HT-29 (cell line): ENCODE results near the genes PZP, CLEC7A and KLRD1.

DNA sequence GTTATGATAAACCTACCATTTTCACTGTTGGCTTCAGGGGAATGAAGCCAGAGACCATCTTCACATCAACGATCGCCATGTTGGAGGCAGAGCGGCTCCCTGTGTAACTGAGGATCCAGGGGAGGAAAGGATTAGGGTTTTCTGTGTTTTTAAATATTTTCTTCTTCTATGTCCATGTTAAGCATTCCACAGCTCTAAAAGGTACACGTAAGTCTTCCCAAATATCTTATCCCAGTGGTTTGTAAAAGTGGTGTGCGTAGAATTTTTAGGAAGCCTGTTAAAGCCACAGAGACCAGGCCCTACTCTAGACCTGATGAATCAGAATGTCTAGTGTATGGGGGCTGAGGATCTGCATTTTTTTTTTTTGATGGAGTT, 45.3 kb downstream of the A2M start:
- RAMPAGE, long total RNA: no peak

DNA sequence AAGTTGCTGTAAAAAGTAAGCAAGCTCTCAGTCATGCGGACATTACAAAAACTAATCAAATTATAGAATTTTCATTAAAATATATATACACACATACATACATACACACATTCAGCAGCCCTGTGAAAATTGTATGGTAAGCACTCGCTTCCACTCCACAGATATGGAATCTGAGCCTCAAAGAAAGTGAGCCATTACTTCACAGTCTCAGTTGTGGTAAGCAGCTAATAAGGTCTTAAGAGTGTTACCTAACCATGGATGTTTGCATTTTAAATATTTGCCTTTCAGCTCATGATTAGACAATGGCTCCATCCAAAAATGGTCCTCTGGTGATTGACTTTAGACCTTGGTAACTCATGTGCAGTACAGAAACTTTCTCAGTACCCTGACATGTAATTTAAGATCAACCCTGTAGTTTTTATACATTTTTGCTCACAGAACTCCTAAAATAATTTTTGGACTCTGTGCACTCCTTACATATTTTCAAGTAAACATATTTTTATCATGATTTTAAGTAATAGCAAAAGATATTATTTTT, 1.8 kb downstream of the A2M start:
- RAMPAGE, long total RNA: no peak

GRCh38 chr12:9167382-9167677, 40.9 kb downstream of the PZP start:
- RAMPAGE, long total RNA: no peak

- RAMPAGE, long total RNA: no peak
These were observed at the start of gene PZP for GRCh38 chr12:9208181-9208656. Gene PZP, minus strand, starts transcription at chr12:9208395.

- RAMPAGE, long total RNA: no peak
These were observed 156.3 kb upstream of the PZP start for GRCh38 chr12:9364027-9365417.

GRCh38 chr12:9407304-9407750, 199.1 kb upstream of the PZP start:
- RAMPAGE, long total RNA: no peak

GRCh38 chr12:9732481-9732849, 28.2 kb downstream of the CD69 start:
- RAMPAGE, long total RNA: no peak

DNA sequence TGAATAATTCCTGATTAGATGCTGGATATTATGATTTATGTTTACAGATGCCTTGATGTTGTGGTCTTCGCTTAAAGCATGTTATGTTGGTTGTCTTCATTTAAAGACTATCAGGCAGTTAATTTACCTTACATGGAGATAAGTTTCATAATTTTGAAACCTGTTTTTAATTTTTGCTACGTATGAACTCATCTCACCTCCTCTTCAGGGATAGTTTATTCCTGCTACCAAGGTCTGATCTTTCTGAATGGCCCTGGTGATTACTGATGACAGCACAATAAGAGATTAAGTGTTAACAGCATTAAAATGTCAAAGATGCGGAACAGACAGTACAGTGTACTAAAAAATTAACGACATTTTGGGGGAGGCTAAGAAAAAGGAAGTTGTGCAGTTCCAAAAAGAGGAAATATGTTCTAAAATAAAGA, 23.9 kb downstream of the CD69 start:
- RAMPAGE, long total RNA: no peak

DNA sequence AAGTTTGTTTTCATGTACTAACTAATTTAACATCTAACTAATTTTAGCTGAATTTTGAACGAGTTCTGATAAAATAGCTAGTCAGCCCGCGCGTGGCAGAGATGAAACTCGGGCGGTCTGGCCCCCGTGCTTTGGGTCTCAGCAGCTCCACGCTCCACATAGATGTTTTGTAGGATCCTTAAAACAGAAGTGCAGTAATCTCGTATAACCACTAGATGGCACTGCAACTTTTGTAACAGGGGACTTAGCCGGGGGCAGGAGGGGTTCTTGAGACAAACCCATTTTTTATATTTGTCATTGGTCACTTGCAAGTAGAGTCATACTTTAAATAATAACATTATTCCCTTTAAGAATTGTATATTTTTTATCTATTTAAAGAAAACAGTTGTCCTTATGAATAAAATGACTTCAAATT, 10.0 kb downstream of the CD69 start:
- RAMPAGE, long total RNA: no peak

DNA sequence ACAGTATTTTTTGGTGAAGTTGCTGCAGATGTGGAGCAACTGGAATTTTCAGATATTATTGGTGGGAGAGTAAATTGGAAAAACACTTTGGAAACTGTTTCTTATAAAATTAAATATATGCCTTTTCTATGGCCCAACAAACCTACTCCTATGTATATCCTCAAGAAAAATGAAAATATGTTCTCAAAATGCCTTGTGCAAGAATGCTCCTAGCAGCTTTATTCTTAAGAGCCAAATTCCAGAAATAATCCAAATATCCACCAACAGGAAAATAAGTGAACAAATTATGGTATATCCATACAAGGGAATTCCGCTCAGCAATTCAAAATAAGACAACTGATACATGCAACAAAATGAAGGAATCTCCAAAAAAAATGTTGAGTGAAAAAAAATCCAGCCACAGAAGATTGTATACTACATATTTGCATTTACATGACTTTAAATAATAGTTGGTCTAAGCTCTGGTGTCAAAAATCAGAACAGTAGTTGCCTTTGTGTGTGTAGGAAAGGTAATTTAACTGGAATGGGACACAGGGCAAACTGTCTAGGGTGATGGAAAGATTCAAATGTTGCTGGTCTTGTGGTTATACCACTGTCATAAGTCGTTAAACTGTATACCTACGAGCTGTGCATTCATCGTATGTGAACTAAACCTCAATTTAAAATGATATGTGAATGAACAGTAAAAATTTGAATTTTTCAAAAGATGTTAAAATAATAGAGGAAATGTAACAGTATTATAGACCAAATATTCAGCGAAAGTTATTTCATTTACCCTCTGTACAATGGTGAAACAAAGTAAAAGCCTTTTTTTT, 3.2 kb downstream of the CD69 start:
- RAMPAGE, long total RNA: no peak

- RAMPAGE, long total RNA: no peak
These were observed 29.7 kb downstream of the CLEC1A start for GRCh38 chr12:10069013-10069479.

GRCh38 chr12:10129947-10130448, at the start of gene CLEC7A:
Gene CLEC7A, minus strand, starts transcription at chr12:10130199.
- RAMPAGE, long total RNA: no peak

DNA sequence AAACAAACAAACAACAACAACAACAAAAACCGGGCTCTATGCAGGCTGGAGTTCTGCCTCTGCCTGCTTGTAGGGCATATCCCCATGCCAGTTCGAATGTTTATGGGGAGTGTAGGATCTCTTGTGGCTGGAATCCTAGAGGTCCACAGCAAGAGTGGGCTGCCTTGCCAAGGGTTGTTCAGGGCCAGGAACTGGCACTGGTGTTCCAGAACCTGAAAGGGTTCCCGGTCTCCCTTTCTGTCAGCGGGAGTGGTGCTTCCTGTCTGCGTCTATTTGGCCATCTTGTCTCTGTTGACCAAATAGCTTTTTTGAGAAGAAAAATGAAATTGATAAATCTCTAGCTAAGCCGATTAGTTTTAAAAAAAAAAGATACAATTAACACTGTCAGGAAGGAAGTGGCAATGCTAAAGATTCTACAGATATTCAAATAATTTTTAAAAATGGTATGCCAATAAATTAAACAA, 17.8 kb downstream of the OLR1 start:
- RAMPAGE, long total RNA: no peak

GRCh38 chr12:10167411-10168213, 4.3 kb downstream of the OLR1 start:
- RAMPAGE, long total RNA: no peak

DNA sequence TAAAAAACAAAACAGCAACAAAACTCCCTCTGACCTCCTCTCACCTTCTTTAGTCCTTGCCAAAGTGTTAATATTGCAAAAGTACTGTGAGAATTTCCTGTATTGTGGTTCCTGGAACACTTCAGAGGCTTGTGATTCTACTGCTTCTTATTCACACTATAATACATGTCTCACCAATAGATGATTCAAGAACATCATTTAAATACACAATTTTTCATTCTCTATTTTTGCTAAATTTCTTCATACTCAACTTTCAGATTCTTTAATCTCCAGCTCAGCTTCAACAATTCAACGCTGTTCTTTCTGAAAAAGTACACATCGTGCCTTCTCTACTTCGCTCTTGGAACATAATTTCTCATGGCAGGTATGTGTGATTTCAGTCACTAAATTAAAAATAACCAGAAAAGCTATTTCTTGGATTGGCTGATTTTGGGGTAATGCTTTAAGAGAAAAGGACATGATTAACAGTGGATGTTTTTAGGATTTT, at the start of gene KLRD1:
TSS of gene KLRD1 (plus strand) at position 150 of the 487 bp plus-strand sequence.
- RAMPAGE, long total RNA: no peak

DNA sequence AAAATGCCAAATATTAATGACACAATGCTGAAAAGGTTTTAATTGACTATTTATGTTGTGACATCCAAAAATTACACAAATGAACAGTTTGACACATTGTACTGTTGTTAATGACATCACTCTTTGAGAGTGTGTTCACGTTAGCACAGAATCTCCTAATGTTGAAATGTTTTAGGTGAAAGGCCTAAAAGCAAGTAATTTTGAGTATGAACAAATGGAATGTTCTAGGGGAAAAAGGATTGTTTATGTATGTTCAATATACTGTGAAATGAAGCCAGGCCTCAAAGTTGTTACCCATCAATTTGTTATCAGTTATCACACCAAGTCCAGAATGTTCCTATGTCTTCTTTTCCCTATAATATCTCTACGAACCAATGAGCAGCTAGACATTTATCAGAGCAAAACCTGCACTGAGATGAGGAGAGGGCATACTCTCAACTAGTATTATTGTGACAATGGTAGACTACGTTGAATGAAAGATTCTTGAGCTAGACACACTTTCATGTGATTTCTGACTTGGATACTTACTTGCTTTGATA, 796 bp downstream of the KLRD1 start:
- RAMPAGE, long total RNA: no peak

DNA sequence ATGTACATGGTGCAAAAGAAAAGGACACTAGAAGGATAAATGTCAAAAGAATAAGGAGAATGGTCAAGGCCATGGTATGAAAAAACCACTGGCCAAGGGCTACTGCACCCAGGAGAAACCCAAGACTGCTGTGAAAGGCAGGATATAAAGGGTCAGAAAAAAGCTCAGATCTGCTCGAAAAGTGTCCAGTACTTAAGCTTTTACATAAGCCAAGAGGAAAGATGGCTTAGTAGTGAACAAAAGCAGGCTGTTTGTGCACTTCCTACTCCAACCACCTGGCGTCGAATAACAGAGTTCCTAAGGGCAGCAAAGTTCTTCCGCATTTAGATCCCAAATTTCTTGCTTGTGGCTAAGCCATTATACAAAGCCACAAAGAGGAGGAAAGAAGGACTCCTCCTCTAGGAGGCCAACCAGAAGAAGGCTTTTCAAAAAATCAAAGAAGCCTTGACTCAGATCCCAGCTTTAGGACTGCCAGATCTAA, 23.9 kb downstream of the KLRK1 start:
- RAMPAGE, long total RNA: no peak

GRCh38 chr12:10661342-10661802, 12.5 kb downstream of the STYK1 start:
- RAMPAGE, long total RNA: no peak

GRCh38 chr12:10697188-10697677, 23.4 kb upstream of the STYK1 start:
- RAMPAGE, long total RNA: no peak

DNA sequence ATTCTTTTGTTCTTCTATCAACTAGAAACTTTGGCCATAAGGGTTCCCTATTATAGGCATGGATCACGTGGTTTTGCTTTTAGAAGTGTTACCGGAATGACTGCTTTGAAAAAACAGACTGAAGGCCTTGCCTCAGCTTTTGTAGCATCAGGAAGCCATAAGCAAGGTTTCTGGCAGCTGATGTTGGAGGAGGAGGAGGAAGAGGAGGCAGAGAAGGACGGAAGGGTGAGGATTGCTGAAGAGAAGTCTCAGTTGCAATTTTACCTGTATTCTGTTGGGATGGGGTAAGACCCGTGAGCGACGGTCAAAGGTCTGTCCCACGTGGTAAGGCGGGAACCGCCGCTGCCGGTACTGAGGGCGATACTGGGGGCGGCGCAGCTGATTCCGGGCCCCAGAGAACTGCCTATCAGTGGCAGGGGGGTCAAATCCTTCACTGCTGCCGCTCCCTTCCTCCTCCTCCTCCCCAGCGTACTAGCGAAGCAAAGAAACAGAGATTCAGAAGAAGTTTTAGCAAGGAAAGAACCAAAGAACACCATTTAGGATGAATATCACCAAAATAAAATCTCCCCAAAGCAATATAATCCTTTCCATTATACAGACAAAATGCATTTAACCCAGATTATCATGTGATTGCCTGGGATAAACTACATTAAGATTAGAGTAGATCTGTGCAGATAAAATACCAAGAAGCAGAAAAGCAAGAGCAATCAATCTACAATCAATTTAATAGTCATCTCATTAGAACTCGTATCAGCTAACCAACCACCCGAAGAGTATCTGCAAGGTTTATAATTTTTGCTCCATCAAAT, 13.3 kb downstream of the YBX3 start:
- RAMPAGE, long total RNA: no peak